Right ventricle myocardium (tissue), 1 donor: ENCODE data around the genes PKD2L2, WNT8A and GFRA3.

- PRO-cap, 2 experiments: peak in 2 of 2 experiments; most common minus-strand start chr5:136133188 (in 1)
These were observed 720 bp downstream of the SMAD5 start for GRCh38 chr5:136132976-136134154.

DNA sequence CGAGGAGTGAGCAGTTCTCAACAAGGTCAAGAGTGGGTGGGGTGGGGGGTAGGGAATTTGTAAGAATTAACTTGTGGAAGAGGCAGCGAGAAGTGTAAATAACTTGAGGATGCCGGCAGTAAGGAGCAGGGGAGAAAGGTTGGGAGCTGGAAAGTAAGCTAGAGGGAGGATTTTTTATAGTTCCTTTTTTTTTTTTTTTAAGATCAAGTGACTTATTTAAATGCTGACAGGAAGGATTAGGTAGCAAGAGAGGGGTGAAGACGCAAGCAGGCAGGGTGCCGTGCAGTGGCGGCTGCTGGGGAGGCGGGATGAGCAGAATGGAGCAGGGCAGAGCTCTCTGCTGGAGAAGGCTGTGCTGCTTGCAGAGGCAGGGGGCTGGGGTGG is 35.3 kb upstream of the SMIM32 start:
- PRO-cap, 2 experiments: no peak in any of the 2 experiments

GRCh38 chr5:137800930-137801397 is 46.8 kb upstream of the HNRNPA0 start:
- PRO-cap, 2 experiments: peak in 2 of 2 experiments; most common plus-strand start chr5:137801248 (in 2)

GRCh38 chr5:137828182-137828583 is 39.5 kb upstream of the MYOT start:
- PRO-cap, 2 experiments: no peak in any of the 2 experiments

DNA sequence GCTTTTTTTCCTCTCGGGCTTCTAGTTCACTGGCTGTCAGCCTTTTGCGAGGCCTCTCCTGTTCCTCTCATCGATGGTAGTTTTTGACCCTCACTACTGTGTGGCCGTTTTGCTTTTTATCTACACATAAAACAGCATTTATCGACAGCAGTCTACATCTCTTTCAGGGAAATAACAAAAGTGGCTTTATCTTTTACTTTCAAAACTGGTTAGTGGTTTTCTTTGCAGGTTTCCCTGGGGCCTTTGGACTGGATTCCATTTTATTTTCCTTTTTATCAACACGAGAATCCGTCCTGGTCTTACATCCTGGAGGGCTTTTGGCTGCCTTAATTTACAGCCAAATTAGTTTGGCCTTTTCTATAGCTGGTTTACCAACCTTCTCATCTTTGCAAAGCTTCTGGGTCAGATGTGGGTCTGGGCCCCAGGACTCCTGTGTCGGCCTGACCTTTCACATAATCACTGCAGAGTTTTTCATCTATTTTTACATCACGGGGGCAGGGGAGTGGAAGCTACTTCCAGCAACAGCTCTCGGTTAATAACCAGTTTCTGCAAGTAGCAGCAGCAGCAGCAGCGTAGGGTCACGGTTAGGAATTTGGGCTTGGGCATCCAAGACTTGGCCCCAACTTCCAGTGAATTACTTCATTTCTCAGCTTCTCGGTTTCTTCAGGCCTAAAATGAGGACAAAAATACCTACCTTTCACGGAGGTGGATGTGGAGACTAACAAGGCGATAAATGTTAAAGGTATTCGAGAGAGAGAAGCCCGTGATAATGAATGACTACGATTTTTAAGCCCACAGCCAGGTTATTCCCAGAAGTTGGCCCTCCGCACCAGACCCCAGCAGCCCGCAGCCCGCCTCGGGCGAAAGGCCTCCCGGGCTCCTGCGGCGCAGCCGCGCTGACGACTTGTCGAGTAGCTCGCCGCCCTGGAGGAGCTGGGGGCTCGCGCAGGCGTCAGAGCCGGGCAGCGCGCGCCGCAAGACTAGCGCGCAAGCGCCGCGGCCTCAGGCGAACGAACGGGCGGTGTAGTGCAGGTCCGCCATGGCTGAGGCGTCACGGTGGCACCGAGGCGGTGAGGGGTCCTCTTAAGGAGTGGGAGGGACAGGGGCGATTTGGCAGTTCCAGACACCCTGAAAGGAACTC is at the start of gene PKD2L2:
TSS of gene PKD2L2 (plus strand) at position 1,005 of the 1,141 bp plus-strand sequence.
- PRO-cap, 2 experiments: peak in 2 of 2 experiments; most common plus-strand start position 542 of the sequence (in 2); most common minus-strand start position 442 of the sequence (in 2)

- PRO-cap, 2 experiments: no peak in any of the 2 experiments
These were observed 3.2 kb upstream of the FAM13B start for GRCh38 chr5:138036064-138036400.

DNA sequence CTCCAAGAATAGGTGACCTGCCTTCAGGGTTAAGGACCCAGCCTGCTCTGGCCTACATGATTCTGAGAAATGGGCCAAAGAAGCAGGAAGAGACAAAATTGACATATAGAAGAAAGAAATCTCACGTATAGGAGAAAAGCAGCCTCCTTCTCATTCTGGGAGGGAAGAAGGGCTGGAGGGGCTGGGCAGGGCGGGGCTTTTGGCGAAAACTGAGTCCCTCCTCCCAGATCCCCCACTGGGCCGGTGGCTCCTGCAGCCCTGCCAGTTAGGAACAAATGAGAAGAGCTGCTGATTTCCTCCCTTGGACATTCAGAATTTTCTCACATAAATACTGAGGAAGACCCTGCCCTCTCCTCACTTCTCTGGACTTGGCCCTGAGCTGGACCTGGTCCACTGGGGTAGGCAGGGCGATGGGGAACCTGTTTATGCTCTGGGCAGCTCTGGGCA is at the start of gene WNT8A:
TSS of gene WNT8A (plus strand) at position 354 of the 447 bp plus-strand sequence.
- PRO-cap, 2 experiments: no peak in any of the 2 experiments

- PRO-cap, 2 experiments: no peak in any of the 2 experiments
These were observed 8.9 kb downstream of the KIF20A start for GRCh38 chr5:138187690-138188377.

DNA sequence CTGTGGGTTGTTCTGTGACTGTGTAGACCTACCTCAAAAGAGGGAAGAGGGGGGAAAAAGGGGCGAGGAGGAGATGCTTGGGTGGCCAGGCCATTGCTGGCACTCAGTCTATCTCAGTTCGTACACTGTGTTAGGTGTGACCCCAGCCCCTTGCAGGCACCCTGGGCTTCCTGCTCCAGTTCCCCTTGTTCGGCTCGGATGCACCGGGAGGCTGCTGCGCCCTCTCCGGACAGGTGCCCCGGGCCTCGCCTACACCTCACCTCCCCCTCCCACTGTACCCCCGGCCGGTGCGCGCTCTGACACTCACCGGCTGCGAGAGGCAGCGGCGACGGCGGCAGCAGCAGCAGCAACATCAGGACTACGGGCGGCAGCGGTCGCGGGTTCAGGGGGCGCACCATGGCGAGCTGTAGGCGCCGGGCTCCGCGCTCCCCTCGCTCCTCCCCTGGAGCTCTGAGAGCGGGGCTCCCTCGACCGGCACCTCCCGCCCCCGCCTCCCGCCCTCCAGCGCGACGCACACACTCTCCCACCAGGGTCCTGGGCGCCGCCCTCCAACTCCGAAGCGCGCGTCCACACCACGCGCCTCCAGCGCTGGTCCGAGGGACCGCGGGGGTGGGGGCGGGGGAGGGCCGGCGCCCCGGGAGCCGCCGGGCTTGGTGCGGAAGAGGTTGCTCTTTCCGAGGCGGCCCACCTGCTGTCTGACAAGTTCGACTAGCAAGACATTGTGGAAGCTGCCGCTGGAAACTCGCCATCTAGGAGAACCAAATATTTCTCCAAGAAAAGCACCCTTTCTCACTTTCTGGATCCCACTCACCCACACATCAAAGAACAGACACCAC is at the start of gene GFRA3:
TSS of gene GFRA3 (minus strand) at position 595 of the 836 bp plus-strand sequence.
- PRO-cap, 2 experiments: no peak in any of the 2 experiments

- PRO-cap, 2 experiments: no peak in any of the 2 experiments
These were observed 423 bp downstream of the FAM53C start for GRCh38 chr5:138338525-138338853.

GRCh38 chr5:138377477-138378346 is 25.2 kb downstream of the KDM3B start:
- PRO-cap, 2 experiments: no peak in any of the 2 experiments

DNA sequence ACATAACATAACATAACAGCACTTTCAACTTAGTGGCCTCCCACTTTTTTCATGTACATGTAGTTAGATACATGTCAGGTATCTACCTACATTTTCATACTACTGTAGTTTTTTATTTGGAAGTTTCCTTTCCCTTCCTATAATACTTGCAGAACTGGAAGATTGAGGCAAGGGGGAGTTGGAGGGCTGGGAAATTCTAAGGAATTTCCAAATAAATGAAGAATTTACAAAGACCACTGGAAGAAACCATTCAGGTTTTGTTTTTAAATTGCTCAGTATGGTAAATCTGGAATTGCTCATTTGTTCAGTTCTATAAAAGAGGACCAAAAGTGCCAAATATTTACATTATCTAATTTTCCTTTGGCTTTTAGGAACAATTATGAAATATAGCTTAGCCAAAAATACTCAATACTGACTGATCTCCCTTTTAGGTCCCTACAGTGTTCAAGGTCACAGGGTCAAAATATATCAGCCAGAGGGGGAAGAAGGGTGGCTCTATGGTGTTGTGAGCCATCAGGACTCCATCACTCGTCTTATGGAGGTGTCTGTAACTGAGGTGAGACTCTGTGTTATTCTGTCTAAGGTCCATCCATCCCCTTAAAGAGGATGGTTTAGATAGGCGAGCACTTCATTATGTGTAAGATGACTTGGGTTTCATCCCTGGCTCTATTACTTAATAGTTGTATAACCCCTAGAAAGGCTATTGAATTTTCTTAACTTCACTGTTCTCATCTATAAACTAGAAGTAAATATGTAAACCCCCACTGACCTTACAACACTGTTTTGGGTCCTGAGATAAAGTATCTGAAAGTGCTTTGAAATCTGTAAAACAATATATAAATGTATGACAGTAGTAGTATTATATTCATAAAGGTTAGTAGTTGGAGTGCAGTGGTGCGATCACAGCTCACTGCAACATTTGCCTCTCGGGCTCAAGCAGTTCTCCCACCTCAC is 26.9 kb downstream of the KDM3B start:
- PRO-cap, 2 experiments: no peak in any of the 2 experiments

GRCh38 chr5:138464529-138465087 is 671 bp upstream of the EGR1 start:
- PRO-cap, 2 experiments: peak in 2 of 2 experiments; most common plus-strand start chr5:138464801 (in 2); most common minus-strand start chr5:138464678 (in 2)

- PRO-cap, 2 experiments: no peak in any of the 2 experiments
These were observed 4.4 kb downstream of the HSPA9 start for GRCh38 chr5:138570785-138571284.

- PRO-cap, 2 experiments: no peak in any of the 2 experiments
These were observed 86.5 kb upstream of the CTNNA1 start for GRCh38 chr5:138666726-138667194.

- PRO-cap, 2 experiments: no peak in any of the 2 experiments
These were observed 921 bp upstream of the CTNNA1 start for GRCh38 chr5:138752336-138752672.

DNA sequence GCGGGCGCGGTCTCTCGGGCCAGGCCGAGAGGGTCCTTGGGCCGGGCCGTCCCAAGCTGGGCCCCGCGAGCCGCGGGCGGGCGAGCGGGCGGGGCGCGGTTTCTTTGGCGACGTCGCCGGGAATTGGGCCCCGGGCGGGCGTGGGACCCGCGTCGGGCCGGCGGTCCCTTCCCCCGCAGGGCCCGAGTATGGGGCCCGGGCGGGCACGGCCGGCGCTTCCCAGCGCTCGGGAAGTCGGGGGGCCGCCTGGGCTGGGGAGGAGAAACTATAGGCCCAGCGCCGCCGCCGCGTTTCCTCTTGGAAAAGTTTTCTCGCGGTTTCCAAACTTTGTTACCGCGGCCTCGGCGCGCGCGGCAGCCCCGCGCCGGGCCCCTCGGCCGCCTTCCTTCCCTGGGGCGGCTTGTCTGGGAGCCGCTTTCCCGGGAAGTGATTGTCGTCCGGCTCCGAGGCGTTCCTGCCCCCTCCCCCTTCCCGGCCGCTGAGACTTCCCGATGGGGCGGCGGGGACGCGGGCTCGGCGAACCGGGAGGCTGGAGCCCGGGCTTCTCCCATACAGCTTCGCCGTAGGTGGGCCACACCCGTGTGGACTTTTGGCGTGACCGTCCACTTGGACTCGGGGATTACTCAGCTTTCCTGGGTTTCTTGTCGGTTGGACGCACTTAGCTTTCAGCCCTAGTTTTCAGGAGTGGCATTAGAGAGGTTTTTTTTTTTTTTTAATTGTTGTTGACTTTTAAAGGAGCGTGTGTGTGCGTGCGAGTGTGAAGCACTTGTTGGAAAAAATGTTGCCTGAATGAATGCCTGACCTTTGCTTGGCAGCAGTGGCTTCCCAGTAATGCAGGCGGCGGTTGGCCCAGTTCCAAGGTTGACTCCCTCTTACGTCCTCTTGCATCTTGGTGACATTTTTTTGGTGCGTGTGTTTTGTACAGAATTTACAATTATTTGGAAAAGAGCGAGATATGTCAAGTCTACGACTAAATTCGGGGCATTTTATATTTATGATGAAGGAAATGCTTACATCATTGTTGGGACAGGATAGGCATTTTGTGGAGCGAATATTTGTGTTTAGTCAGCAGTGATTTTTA is 648 bp downstream of the CTNNA1 start:
- PRO-cap, 2 experiments: peak in 2 of 2 experiments; most common plus-strand start position 618 of the sequence (in 1); most common minus-strand start position 406 of the sequence (in 2)

GRCh38 chr5:138874713-138875182 is 387 bp downstream of the LRRTM2 start:
- PRO-cap, 2 experiments: no peak in any of the 2 experiments

DNA sequence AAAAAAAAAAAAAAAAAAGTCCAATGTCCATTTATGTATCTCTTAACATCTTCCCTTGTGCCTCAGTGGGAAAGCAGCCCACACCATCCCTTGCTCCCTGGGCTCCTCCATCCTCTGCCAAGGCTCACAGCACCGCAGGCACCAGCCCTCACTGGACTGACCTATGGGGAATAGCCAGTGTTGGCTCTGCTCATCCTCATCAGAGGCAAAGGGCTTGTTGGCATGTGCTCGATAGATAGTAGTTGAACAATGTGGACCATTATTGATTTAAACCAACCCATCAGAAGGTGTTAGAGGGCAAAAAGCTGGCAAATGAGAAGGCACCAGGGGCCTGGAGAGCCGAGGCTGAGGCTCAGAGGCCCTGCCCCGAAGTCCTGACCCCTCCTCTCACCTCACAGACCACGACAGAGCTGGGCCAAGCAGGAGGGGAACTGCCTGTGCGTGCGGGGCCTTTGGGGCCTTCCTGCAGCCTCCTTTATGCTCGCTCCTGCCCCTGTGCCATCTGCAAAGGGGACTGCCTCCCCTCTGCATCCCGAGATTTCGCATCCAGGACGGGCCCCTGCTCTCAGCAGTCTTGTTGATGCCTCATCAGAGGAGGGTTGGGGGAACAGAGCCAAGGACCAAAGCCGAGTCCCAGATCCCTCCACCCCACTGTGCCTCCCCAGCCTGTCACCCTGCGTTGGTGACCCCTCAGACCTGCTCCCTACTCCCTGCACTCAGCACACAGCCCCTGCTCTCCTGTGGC is 62.1 kb upstream of the LRRTM2 start:
- PRO-cap, 2 experiments: no peak in any of the 2 experiments

DNA sequence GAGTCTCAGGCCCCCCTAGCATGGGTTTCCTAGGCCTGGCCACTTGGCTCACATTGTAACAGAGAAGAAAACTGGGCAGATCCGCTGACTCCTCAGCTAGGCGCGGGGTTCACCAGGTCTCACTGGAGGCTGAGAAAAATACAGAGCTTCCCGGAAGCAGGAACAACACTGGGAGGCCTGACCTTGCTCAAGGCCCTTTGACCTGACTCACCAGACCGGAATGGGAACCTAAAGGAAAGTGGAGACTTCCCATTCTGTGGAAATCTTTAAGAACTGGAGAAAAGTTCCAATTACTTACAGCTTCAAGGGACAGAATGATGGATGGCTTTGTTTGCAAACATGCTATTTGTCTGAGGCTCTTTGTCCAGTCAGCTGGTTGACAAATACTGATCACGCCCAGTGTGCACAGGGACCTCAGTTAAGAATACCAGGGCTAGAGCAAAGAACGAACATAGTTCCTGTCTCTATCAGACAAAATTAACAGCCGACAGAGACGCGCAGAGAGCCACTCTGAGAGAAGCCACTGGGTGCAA is 88.8 kb upstream of the LRRTM2 start:
- PRO-cap, 2 experiments: no peak in any of the 2 experiments